LNCaP clone FGC (cell line): ENCODE results near the genes PSG9, CADM4, KCNN4, ZNF221, ZNF224 and ZNF112.

DNA sequence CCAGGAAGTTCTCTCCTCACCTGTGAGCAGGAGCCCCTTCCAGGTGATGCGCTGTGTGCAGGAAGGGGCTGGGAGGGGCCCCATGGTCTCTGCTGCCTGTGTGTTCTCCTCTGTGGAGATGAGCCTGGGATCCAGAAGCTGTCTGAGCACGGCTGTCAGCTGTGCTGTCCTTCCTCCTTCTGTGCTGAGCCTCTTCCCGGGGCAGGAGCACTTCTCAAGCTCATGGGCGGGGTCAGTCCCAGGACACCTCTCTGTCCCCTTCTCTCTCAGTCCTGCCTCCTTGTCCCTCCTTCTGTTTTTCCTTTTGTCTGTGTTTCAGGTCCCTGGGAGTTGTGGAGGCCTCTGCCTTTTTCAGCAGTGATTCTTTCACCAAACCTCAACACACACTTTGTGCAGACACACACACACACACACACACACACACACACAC is at the start of gene PSG9:
Gene PSG9 (minus strand): TSS at position 183 of the 430 bp plus-strand sequence.
- RRBS, 2 experiments: no CpG with 5 or more reads among the region's 4 CpGs

DNA sequence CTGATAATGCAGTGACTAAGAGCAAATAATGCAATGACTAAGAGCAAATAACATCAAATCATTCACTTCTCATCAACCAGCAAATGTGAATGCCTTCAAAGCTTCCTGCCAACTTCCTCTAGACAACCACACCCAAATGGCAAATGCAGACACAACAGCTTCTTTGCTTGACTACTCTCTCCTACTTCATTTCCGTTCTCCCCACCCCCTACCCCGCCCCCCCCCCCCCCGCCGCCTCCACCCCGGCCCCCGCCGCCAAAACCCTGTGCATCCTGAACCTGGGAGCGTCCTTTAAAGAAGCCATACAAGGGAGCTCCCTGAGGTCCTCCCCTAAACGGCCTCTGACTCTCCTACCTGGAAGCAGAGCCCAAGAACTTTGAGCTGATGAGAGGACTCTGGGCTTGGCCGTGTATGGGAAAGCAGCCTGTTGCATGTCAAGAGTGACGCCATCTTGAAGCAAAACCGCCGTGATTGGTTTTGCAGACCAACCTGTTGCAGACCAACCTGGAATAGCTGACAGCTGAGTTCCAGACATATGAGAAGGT is 24.6 kb downstream of the TEX101 start:
- RRBS, 2 experiments: no CpG with 5 or more reads among the region's 13 CpGs

GRCh38 chr19:43502037-43502419 is 2.5 kb downstream of the PHLDB3 start:
- RRBS, 2 experiments: 100% methylated on average over 1 of the region's 23 CpGs; no CpG with 5 or more reads in 1 of the 2 experiments

- RRBS, 2 experiments: no CpG with 5 or more reads among the region's 3 CpGs
These were observed 2.6 kb upstream of the ETHE1 start for GRCh38 chr19:43529724-43529923.

DNA sequence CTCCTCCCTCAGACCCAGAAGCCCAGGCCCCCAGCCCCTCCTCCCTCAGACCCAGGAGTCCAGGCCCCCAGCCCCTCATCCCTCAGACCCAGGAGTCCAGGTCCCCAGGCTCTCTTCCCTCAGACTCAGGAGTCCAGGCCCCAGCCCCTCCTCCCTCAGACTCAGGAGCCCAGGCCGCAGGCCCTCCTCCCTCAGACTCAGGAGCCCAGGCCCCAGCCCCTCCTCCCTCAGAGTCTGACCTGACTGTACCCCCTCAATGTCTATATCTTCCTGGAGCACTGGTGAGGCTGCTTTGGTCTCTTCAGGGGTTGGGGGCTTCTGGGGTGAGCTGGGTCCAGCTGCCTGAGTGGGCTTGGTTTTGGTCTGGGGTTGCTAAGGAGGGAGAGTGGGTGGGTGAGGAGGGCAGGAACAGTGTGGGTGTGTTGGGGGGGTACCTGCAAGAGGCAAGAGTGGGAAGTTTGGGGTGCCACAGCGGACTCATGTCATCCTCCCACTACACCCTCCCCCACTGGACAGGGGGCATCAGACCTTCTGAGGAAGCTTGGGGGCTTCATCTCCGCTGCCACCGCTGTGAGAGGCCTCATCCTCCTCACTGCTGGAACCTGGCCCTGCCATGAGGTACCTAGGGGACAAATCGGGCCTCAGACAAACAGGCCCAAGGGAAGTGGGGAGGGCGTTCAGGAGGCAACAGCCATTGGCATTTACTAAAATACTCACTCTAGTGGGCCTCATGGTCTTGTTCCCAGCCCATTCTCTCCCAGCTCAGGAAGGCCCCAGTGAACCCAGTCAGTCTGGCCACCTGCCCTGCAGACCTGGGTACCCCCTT is 13.6 kb downstream of the ZNF575 start:
- RRBS, 2 experiments: no CpG with 5 or more reads among the region's 6 CpGs

GRCh38 chr19:43555217-43555667 is 20.1 kb downstream of the XRCC1 start:
- RRBS, 2 experiments: no CpG with 5 or more reads among the region's 7 CpGs

- RRBS, 2 experiments: 2% methylated on average over 28 to 33 of the region's 68 CpGs
These were observed 1.0 kb downstream of the IRGQ start for GRCh38 chr19:43594599-43595640.

GRCh38 chr19:43639321-43640546 is at the start of gene CADM4:
Gene CADM4 (minus strand): TSS chr19:43639850.
- RRBS, 2 experiments: 1 to 2% methylated on average over 38 to 39 of the region's 129 CpGs

DNA sequence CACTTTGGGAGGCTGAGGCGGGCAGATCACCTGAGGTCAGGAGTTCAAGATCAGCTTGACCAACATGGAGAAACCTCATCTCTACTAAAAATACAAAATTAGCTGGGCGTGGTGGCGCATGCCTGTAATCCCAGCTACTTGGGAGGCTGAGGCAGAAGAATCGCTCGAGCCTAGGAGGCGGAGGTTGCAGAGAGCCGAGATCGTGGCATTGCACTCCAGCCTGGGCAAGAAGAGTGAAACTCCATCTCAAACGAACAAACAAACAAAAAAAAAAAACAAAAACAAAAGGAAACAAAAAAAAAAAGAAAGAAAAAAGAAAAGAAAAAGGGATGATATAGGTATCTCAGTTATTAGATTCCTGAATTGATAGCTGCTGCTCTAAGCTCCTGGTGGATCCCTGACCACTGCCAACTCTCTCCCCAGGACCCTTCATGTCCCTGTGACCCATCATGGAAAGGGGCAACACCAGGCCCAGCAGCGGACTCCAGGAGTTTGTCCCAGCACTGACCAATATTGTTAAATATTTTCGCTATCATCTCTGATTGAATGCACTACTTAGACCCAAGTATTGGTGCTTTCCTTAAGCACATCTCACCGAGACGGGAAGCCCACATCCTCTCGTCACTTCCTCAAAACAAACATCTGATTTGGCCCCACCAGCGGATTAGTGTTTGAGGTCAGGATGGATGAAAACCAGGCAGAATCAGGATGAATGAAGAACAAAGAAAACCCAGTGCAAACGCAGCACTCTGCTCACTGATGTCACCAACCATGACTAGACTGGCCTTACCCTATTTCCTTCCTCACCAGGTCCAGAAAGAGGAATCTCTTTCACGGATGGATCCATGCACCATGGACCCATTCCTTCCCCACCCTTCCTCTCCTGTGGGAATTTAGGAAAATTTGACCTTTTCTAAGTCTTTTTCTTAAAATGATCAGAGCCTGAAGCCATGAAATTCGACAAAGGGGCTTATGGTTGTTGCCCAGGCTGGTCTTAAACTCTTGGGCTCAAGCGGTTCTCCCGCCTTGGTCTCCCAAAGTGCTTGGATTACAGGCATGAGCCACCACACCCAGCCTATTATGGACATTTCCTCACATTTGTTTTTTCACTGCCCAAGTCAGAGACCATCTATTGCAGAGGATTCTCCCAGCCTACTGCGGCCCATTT is 6.1 kb downstream of the PLAUR start:
- RRBS, 2 experiments: no CpG with 5 or more reads among the region's 21 CpGs

- RRBS, 2 experiments: no CpG with 5 or more reads among the region's 9 CpGs
These were observed 1.8 kb upstream of the SMG9 start for GRCh38 chr19:43756509-43757098.

- RRBS, 2 experiments: no CpG with 5 or more reads among the region's 15 CpGs
These were observed 4.4 kb downstream of the KCNN4 start for GRCh38 chr19:43776297-43776904.

- RRBS, 2 experiments: no CpG with 5 or more reads among the region's 16 CpGs
These were observed 1.6 kb downstream of the KCNN4 start for GRCh38 chr19:43779093-43779751.

GRCh38 chr19:43780431-43781698 is at the start of gene KCNN4:
Gene KCNN4 (minus strand): TSS chr19:43780973.
- RRBS, 2 experiments: 9 to 16% methylated on average over 4 of the region's 25 CpGs

GRCh38 chr19:43950768-43951578 is at the start of gene ZNF221:
Gene ZNF221 (plus strand): TSS chr19:43951228.
- RRBS, 2 experiments: no CpG with 5 or more reads among the region's 38 CpGs

- RRBS, 2 experiments: no CpG with 5 or more reads among the region's 10 CpGs
These were observed 5.6 kb upstream of the ZNF284 start for GRCh38 chr19:44065928-44067120.

- RRBS, 2 experiments: no CpG with 5 or more reads among the region's 8 CpGs
These were observed 7.9 kb upstream of the ZNF224 start for GRCh38 chr19:44085969-44087046.

DNA sequence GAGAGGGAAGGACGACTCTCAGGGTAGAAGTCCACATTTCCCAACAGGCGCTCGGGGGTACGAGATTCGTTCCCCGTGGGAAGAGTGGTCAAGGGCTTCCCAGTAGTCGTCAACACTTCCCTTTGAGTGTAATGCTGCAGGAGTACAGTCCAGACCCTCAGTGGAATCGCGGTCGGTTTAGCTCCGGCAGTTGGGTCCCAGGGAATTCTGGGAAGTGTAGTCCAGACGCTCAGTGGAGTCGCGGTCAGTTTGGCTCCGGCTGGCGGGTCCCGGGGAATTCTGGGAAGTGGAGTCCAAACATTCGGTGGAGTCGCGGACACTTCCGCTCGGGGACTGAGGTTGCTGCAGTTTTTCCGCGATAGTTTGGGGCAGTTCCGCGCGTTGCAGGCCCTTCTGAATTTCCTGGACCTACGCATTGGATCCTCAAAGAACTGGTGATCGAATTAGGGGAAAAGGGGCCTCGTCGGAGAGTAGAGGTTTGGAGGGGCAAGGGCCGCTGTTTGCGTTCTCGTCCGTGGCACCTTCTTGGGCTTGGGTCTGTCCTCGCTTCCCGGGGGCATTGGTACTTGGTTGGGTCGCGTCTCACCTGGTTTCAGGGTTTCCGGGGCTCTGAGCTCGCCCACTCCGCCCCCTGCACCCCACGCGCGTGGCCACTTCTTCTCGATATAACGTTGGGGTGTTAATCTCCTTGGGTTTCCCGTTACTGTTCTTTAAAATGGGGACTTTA is at the start of gene ZNF224:
Gene ZNF224 (plus strand): TSS at position 307 of the 727 bp plus-strand sequence.
- RRBS, 2 experiments: no CpG with 5 or more reads among the region's 48 CpGs

DNA sequence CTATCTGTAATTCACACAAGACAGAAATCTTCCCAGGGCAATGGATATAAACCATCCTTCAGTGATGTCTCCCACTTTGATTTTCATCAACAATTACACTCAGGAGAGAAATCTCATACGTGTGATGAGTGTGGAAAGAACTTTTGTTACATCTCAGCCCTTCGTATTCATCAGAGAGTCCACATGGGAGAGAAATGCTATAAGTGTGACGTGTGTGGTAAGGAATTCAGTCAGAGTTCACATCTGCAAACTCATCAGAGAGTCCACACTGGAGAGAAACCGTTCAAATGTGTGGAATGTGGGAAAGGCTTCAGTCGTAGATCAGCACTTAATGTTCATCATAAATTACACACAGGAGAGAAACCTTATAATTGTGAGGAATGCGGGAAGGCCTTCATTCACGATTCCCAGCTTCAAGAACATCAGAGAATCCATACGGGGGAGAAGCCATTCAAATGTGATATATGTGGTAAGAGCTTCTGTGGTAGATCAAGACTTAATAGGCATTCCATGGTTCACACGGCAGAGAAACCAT is 6.6 kb upstream of the ZNF225 start:
- RRBS, 2 experiments: no CpG with 5 or more reads among the region's 9 CpGs

GRCh38 chr19:44177746-44179039 is 13.3 kb downstream of the ZNF226 start:
- RRBS, 2 experiments: no CpG with 5 or more reads among the region's 7 CpGs

DNA sequence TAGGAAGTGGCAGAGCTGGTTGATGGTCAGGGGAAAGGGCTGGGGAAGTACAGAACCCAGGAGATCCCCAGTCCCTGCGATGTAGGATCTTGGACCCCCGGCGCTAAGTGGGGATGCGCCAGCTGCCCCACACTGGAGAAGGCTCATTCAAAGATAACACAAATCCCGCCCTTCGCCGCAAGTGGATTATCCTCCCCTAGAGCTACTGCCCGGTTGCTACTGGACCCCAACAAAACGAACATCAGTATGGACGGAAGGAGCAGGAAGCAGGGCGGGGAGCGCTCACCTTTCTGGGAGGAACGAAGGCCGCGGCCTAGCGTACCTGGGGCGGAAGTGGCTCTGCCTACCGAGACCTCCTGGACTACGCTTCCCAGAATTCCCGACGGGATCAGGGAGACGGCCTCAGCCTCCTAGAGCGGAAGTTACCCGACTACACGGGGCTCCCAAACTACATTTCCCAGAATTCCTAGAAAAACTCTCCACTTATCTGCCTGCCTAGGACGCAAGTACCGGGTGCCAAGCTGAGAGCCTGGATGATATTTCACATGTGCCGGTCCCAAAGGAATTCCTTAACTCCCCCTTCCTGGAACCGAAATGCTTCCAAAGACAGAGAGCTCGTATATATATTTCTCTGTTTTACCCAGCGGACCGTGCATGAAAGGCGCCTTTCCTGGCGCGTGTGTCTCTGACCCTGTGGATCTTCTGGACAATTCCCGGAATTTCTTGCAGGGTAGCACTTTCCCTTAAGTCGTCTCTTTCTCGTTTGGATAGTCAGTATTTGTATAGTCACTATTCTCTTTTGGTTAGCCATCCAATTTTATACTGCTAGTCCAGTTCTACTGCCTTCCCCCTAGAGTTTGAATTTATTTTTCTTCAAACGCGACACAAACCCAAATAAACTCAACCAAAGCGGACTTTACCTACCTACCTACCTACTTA is at the start of gene ZNF112:
Gene ZNF112 (minus strand): TSS at position 341 of the 939 bp plus-strand sequence.
- RRBS, 2 experiments: 0% methylated on average over 2 of the region's 41 CpGs